Mesenchymal stem cell of the bone marrow (primary cell): ENCODE measurements around the genes CACNA2D2 and DOCK3.

DNA sequence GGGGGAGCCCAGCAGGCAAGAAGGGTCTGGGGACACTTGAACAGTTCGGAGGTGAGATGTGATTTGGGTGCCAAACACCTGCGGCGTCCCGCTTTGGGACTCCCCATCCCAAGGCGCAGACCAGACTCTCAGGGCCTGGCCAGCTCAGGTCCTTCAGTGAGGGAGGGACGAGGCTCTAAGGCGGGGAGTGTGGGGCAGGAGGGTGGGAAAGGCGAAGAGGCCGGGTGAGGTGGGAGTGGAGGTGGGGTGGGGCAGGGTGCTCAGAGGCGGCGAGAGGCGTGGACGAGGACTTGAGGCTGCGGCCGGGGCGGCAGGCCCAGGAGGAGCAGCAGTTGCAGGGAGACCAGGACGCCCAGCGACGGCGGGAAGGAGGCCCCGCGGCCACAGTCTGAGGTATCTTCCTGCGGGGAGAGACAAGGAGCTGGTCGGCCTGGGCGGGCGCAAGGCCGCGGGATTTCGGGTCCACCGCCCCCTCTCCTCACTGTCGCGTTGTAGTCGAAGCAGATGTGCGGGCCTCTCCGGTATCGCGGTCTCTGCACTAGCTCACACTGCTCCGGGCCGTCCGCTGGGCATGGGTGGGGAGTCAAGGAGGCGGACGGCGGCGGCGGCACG lies 5.2 kb upstream of the TMEM115 start:
- CAGE, long polyA plus RNA = no peak

- CAGE, long polyA plus RNA = no peak
These were observed at the start of gene CACNA2D2 for GRCh38 chr3:50502813-50503980. TSS of gene CACNA2D2 (minus strand) at chr3:50503634.

GRCh38 chr3:50581954-50582926 lies 12.9 kb downstream of the HEMK1 start:
- CAGE, long polyA plus RNA = no peak

- CAGE, long polyA plus RNA = no peak
These were observed 14.4 kb downstream of the HEMK1 start for GRCh38 chr3:50583459-50584357.

DNA sequence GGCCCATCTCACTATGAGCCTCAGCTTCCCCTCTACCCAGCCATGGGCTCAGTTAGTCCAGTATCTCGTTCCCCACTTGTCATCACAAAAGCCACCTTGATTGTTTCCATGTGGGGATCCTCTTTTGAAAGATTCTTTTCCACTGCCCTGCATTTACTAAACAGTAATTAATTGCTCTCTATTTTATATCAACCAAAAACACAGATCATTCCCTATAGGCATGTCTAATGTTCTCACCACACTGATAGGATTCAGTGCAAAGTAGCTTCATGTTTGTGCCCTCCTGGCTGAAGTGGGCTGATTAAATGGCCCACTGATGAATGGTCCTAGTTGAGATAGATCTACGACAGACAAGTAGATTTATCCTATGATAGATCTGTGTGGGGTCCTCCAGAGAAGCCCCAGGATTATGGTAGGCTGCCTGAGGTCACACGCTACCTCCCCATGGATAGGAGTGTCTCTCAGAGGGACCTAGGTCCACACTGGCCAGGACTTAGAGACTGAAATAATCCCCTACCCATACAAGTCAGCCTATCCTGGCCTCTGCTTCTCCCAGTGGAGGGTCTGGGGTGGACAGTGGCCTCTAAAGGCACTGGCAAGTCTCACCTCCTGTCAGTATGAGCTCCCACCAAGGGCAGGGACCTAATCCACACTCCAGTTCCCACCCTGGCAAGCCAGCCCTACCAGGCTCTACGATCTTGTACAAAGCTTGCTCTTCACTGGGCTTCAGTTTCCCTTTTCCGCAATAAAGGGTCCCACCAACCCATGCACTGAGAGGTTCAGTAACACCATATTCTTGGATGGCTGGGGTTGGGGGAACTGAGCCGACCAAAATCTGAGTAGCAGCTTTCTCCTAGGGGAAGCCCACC lies 2.6 kb downstream of the CISH start:
- CAGE, long polyA plus RNA = no peak

DNA sequence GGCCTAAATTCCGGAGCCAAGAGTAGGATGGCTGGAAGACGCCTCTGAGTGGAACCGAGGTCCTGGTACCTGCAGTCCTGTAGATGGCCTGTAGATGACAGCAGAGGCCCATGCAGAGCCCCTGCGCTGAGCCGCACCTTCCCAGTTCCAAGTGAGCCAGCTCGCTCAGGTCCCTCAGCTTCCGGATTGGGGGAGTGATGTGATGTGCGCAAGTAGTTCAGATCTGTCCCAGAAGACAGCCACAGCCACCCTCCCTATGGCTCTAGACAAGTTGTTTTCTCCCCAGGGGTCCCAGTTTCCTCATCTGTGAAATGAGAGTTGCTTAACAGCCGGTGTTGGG lies 965 bp upstream of the MAPKAPK3 start:
- CAGE, long polyA plus RNA = no peak

DNA sequence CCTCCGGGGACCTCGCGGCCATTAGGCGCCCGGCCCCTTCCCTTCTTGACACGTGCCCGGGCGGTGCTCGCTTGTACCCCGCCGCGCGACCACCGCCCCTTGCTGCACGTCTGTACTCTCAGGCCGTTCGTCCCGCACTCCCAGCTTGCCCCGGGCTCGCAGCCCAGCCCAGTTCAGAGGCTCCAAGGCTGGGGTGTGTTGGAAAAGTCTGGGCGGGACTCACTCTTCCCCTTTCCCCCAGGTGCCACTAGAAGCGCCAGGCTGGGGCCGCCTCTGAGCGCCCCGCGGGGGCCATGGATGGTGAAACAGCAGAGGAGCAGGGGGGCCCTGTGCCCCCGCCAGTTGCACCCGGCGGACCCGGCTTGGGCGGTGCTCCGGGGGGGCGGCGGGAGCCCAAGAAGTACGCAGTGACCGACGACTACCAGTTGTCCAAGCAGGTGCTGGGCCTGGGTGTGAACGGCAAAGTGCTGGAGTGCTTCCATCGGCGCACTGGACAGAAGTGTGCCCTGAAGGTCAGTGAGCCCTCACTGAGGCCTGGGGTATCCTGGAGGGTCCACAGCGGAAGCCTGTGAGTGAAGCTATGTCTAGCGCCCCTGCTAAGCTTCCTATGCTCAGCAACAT lies 432 bp downstream of the MAPKAPK3 start:
- CAGE, long polyA plus RNA = no peak

DNA sequence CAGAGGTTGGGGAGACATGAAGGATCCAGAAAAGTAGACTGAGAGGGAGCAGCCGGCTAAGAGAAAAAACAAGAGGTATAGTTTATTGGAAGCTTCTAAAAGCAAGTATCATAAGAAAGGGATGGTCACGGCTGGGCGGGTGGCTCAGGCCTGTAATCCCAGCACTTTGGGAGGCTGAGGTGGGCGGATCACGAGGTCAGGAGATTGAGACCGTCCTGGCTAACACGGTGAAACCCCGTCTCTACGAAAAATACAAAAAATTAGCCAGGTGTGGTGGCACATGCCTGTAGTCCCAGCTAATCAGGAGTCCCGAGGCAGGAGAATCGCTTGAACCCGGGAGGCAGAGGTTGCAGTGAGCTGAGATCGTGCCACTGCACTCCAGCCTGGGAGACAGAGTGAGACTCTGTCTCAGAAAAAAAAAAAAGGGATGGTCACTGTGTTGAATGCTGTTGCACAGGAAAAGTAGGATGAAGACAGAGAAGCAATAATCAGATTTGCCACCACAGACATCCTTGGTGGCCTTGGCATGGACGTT lies 12.6 kb upstream of the DOCK3 start:
- CAGE, long polyA plus RNA = no peak

DNA sequence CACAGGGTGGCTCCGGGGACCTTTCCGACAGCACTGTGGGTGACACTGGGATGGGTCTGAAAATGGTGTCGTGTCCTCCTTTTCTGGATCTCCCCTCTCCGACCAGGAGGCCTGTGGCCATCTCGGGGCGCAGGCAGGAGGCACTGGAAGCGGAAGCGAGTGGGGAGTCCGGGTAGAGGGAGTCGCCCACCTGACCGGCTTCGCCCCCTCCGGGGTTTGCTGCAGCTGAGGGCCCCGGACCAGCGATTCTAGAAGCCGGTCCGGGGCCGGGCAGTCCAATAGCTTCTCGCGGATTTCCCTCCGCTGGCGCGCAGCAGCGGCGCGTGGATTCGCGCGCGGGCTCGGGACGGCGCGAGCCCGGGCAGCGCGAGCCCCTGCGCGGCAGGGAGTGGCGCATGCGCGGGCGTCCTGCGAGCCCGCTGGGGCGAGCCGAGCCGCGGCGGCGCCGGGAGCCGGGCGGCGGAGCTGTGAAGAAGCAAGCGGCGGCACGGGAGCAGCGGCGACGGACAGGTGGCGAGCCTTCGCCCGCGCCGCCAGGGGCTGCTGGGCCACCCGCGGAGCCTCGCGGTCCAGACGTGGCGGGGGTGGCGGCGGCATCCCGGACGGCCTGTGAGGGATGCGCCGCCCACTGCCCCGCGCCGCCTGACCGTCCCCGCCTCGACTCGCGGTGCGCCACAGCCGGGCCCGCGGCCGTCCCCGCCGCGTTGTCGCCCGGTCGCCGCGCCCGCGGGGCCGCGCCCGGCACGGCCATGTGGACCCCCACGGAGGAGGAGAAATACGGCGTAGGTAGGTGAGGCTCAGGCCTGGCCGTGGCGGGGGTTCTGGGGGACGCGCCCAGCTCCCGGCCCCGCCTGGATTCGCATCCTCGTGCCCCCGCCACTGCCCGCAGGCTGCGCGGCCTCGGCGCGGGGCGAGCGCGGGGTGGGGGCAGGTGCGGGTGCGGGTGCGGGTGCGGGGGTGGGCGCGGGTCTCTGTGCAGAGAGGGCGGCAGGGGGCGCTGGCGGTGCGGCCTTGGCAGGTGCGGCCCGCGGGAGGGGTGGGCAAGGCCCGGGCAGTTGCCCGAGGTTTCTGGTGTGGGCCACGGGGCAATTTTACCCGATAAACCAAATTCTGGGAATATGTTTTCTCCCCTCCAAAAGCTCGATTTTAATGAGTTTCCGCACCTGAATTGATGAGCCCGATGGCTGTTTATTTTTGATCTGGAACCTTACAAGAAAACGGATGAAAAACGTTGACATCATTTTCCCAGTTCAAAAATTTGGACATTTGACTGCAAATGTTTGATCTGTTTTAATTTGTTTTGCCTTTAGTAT lies at the start of gene DOCK3:
TSS of gene DOCK3 (plus strand) at position 413 of the 1,313 bp plus-strand sequence.
- CAGE, long polyA plus RNA = no peak

- CAGE, long polyA plus RNA = no peak
These were observed 646 bp downstream of the MANF start for GRCh38 chr3:51385683-51386190.

DNA sequence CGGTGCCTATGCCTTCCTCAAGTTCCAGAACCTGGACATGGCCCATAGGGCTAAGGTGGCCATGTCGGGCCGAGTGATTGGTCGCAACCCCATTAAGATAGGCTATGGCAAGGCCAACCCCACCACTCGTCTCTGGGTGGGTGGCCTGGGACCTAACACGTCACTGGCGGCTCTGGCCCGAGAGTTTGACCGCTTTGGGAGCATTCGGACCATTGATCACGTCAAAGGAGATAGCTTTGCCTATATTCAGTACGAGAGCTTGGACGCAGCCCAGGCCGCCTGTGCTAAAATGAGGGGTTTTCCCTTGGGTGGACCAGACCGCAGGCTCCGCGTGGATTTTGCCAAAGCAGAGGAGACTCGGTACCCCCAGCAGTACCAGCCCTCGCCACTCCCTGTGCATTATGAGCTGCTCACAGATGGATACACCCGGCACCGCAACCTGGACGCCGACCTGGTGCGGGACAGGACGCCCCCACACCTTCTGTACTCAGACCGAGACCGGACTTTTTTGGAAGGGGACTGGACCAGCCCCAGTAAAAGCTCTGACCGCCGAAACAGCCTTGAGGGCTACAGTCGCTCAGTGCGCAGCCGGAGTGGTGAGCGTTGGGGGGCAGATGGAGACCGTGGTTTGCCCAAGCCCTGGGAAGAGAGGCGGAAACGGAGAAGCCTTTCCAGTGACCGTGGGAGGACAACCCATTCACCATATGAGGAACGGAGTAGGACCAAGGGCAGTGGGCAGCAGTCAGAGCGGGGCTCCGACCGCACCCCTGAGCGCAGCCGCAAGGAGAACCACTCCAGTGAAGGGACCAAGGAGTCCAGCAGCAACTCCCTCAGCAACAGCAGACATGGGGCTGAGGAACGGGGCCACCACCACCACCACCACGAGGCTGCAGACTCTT lies 1.7 kb downstream of the RBM15B start:
- CAGE, long polyA plus RNA = no peak

GRCh38 chr3:51687297-51687920 lies 16.4 kb downstream of the TEX264 start:
- CAGE, long polyA plus RNA = no peak

- CAGE, long polyA plus RNA = no peak
These were observed 10.0 kb upstream of the RPL29 start for GRCh38 chr3:52005294-52006425.

DNA sequence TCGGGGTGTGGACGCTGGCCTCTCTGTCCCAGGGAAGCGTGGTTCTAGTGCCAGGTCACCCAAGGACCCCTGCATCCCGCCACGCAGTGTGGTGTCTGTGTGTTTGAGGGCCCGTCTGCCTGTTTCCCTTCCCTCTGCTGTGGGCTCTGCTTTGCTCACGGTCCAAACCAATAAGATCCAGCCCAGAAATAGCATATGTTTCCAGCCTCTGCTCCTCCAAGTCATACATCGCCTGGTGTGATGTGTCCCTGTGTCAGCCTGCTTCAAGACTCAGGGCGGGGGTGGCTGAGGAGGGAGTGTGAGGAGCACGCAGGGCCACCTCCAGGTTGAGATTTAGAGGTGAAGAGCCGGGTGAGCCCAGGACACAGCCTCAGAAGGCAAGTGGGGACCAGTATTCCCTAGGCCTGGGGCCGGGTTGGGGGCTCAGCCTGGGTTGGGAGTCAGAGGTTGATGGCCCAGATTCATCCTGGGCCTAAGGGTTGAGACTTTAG lies 21.9 kb upstream of the RPL29 start:
- CAGE, long polyA plus RNA = no peak

- CAGE, long polyA plus RNA = no peak
These were observed 1.6 kb downstream of the DUSP7 start for GRCh38 chr3:52054770-52055253.

DNA sequence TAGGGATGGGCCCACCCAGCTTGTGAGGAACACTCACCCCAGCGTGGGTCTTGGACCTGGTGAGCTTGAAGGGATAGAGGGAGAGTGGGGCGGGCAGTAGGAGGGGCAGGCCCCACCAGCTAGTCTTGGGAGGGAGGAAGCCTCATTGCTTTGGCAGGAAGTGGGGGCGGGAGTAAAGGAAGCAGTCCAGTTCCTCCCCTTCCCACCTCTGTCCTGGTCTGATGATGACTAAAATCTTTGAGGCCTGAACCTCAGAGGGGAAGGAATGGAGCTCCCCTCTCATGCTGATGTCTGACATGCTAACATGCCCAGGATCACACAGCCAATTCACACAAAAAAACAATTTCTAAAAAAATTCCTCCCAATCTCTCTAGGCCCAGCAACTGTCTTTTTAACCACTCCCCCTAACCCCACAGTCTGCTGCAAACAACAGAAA lies 30.7 kb upstream of the DUSP7 start:
- CAGE, long polyA plus RNA = no peak

GRCh38 chr3:52198929-52199792 lies 1.2 kb downstream of the ALAS1 start:
- CAGE, long polyA plus RNA = no peak

DNA sequence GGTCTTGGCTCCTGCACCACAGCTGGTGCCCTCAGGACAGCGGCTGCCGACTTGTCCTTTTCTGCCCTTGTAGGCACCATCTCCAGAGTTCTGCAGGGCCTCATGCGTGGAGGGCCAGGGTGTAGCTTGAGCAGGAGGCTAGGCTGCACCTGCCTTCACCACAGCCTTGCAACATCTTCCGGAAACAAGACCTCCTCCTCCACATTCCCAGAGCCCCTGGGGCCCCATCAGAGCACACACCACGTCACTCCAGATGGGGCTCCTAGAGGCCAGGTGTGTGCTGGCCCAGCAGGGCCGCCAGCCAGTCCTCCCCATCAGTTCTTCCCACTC lies 489 bp upstream of the TLR9 start:
- CAGE, long polyA plus RNA = no peak

- CAGE, long polyA plus RNA = no peak
These were observed 4.6 kb downstream of the TWF2 start for GRCh38 chr3:52234392-52234795.

- CAGE, long polyA plus RNA = no peak
These were observed 1.9 kb downstream of the TWF2 start for GRCh38 chr3:52237038-52237483.